Hair follicular keratinocyte (primary cell): Measurements from ENCODE around the genes SRGAP2 and FCMR.

DNA sequence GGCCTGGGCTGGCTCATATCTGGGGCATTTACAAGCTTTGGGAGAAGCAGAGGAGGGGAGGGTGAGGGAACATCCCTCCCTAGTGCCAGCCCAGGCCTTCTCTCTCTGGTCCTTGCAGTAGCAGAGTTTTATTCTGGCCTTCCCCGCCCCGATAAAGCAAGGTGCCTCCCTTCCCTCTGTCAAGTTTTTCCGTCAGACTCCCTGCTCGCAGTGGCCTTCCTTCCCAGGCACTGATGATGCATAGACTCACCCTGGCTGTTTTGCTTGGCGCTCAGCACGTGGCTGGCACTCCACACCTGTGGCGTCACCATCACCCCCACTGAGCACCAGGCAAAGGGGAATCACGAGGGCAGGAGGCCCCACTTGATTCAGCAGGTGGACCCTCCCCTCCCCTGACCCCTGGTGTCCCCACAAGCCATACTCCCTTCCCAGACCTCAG, 7.4 kb downstream of the SLC26A9 start:
- RAMPAGE, long total RNA = no peak

GRCh38 chr1:205947022-205947376, 3.7 kb upstream of the SLC26A9 start:
- RAMPAGE, long total RNA = no peak

DNA sequence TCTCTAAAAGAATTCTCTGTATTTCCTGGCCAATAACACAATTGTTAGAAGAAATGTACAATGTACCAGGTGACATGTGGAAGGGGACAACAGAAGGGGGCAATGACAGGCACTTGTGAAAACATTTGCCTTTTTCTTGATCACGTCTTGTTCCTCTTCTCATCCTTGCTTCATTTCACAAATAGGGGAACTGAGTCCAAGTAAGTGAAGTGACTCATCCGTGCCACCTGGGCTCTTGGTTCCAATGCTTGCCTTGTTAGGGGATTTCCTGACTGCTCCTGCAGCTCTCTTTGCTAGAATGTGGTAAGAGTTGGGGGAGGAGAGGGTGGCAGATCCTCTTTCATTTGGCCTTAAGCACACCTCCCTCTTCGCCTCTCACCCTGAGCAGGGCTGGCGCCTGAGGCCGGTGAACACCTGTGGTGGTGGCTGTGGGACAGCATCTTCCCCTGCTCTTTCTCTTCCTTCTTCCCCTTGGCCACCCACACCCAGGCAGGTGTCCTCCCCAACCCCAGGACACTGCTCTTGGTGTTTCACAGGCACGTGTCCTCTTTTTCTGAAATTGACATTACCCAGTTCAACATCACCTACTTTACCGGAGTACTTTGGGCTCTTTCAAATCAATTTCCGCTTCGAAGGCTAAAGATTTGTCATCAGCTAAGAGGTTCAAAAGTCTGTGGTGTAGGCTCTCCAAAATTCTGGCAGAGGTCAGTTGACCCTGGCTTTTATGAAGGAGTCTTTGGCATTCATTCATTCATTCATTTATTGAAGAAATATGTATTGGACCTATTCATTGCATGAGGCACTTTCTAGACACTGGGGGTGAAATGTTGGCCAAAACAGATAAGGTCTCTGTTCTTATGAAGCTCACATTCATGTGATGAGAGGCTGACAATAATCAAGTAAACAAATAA, 2.1 kb upstream of the RHEX start:
- RAMPAGE, long total RNA = no peak

GRCh38 chr1:206070928-206071366, 18.0 kb downstream of the RHEX start:
- RAMPAGE, long total RNA = no peak

DNA sequence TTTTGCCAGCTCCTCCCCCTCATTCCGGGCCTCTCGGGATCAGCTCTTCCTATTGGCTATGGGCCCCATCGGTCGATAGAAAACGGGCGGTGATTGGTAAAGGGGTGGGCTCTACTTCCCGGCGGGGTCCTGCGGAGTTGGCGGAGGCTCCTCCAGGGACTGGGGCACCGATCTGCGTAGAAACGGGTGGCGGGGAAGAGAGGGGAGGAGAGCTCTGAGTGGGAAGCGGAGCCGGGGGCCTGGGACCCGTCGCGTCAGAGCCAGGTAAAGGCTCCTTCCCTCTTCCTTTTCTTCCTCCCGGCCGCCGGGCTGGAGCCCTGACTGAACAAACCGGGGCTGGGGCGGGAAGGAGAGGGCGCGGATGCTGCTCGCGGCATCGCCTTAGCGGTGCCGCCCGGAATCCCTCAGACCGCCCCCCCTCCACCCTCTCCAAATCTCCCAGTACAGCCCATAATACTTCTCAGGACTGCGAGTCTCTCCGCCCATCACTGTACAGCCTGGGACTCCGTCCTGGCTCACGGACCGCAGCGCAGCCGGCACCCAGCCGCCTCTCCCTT, at the start of gene SRGAP2:
Gene SRGAP2, plus strand, starts transcription at position 155 of the 557 bp plus-strand sequence.
- RAMPAGE, long total RNA = no peak

- RAMPAGE, long total RNA = no peak
Observed at GRCh38 chr1:206634169-206634717, 1.1 kb upstream of the DYRK3 start.

DNA sequence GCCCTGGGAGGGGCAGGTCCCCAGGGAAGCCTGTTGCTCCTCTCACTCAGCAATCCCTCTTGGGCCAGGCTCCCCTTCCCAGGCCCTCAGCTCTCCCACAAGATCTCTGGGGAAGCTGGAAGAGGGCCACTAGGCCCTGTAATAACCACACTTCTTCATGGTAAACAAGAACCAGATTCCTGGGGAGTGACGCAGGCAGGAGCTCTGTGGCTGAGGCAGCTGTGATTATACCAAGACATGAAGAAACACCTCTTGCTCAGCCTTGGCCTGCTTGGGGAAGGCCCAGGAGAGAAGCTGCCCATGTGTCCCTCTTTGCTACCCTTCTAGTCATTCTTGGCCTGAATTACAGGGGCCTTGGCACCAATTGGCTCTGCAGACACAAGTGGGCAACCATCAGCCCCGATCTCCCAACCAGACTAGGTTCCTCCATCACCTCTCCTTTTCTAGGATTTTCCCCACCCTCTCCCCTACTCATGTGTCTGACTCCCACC, 9.8 kb upstream of the MAPKAPK2 start:
- RAMPAGE, long total RNA = no peak

- RAMPAGE, long total RNA = no peak
Observed at GRCh38 chr1:206685173-206686123, 743 bp downstream of the MAPKAPK2 start.

GRCh38 chr1:206690394-206691110, 5.8 kb downstream of the MAPKAPK2 start:
- RAMPAGE, long total RNA = no peak

- RAMPAGE, long total RNA = no peak
Observed at GRCh38 chr1:206694917-206695596, 10.4 kb downstream of the MAPKAPK2 start.

- RAMPAGE, long total RNA = no peak
Observed at GRCh38 chr1:206701960-206702673, 17.4 kb downstream of the MAPKAPK2 start.

DNA sequence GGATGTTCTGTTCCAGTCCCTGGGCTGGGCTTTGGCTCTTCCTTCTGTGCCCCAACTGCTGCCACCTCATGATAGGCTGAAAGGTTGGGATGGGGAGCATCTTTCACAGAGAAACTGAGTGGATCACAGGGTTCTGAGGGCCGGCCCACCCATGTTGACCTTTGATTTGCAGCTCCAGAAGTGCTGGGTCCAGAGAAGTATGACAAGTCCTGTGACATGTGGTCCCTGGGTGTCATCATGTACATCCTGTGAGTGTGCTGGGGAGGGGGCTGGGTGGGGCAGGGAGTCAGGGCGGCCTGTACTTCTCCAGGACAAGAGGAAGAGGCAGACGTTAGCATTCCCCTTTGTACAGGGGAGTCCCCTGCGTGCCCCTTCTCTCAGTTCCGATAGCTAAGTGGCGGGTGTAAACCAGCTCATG, 40.0 kb upstream of the IL19 start:
- RAMPAGE, long total RNA = no peak

- RAMPAGE, long total RNA = no peak
Observed at GRCh38 chr1:206842482-206842860, 23.0 kb upstream of the IL20 start.

DNA sequence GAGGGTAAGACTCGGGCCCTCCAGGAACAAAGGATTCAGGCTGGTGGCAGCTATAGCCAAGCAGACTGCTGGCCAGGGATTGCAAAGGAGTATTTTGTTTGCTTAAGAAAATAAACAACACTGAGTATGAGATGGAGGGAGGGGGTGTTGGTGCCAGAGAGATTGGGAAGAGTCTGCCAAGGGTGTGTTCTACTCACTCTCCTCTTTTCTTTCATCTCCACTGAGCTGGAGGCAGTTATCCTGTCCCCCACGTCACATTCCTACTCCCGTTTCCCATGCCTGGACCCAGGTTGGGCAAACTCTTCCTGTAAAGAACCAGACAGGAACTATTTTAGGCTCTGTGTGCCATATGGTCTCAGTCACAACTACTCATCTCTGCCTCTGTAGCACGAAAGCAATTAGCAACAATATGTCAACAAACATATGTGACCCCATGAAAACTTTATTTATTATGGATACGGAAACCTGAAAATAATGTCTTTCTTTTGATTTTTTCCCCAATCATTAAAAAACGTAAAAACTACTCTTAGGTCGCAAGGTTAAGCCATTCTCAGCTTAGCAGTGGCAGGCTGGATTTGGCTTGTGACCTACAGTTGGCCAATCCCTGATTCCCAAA, 1.3 kb upstream of the IL24 start:
- RAMPAGE, long total RNA = no peak

- RAMPAGE, long total RNA = no peak
Observed at GRCh38 chr1:206921805-206922399, at the start of gene FCMR. FCMR (minus strand) TSS chr1:206921941.

DNA sequence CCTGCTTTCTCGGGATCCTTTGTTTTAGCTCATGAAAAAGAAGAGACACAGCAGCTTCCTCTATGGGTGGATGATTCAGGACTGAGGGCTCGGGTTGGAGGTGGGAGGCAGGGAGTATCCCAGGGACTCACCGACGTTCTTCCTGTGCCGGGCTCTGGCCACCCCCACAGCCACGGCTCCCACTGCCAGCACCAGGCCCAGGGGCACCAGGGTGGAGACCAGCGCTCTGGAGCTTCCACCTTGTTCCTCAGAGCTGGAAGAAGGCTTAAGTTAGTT, 10.5 kb upstream of the FCMR start:
- RAMPAGE, long total RNA = no peak

GRCh38 chr1:206944601-206945242, 1.5 kb downstream of the PIGR start:
- RAMPAGE, long total RNA = no peak

GRCh38 chr1:206949158-206949735, 3.0 kb upstream of the PIGR start:
- RAMPAGE, long total RNA = no peak

DNA sequence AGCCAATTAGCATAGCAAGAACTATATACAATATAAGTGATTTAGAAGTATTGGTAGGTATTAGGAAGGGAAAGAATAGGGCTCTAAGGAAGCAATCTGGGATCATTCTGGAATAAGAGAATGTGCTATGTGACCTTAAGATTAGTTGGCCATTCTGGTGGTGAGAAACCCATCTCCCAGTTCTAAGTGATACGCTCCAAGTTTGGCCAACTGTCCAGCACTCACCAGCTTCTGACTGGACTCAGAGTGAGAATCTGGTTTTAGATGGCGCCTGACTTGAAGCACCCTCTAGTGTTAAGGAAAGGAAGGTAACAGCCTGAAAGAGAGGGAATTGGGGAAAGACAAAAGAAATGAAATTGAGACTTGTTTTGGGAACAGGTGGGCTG, 9.0 kb upstream of the FCAMR start:
- RAMPAGE, long total RNA = no peak

DNA sequence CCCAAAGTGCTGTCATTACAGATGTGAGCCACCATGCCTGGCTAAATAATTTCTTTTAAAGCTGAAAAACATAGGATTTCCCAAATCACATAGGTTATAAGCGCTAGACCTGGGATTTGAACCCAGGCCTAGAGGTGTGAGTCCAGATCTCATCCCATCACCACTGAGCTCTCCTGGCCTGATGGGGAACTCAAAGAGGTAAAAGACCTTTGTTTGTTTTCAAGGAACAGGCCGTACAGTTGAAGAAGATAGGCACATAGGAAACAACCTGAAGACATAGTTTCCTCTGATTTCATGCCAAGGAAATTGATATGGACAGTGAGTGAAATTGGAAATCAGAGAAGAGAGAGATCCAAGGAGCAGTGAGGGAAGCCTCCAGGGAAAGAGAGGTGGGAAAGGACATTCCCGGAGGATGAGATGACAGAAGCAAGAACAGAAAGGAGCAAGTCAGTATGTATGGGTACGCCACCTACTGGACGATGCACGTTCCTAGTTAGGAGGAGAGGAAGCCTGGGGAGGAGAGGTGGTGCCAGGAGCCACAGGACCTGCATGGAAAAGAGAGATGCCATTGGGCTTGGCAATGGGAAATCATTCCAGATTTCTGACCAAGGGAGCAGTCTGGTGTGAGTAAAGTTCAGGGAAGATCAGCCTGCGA, 27.7 kb downstream of the C1orf116 start:
- RAMPAGE, long total RNA = no peak